Amniotic epithelial cell (primary cell): ENCODE data around the gene COL4A2.

DNA sequence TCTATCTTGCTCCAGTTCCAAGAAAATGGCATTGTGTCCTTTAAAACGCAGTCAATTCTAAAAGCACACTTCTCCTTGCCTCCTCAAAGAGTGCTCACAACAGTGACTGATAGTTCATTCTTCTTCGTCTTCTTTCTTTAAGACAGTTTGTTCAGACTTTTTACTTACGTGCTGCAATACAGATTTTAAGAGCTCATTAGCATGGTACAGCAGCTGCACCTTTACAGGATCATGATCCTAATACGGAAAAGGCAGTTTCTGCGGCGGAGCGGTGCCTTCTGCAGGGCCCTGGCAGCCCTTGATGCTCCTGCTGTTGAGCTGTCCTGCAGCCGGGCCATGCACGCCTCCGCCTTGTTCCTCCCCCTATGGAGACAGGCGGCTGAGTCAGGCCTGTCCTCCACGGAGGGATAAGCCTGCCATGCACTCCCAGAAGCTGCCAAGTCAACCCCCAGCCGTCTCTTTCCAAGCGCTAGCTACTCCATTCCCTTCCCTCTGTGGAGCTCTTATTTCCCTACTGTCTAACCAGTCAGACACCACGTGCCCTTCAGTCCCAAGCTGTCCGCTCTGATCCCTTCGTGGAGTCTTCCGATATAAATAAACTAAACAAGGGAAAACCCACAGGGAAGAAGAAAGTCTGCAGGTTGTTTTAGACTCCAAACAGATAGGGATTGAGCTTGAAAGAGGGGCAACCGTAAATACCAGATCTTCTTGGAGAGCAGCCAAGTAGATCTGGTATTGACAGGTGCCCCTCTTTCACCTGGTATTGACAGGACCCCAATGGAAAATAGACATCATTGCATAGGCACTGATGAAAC is 197.1 kb downstream of the COL4A1 start:
- RRBS = no CpG with 5 or more reads among the region's 19 CpGs

- RRBS = no CpG with 5 or more reads among the region's 22 CpGs
Measured at GRCh38 chr13:110152183-110152693, 154.7 kb downstream of the COL4A1 start.

DNA sequence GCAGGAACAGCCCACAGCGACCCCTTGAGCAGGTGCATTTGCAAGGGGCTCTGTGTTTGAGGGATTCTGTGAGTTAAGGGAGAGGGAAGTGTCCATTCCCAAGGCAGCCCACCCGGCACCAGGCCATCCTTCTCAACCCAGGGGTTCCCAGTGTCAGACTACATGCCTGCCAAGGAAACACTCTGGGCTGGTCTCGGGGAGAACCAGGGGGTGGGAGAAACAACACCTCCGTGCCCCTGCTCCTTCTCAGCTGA is 135.2 kb downstream of the COL4A1 start:
- RRBS = no CpG with 5 or more reads among the region's 4 CpGs

DNA sequence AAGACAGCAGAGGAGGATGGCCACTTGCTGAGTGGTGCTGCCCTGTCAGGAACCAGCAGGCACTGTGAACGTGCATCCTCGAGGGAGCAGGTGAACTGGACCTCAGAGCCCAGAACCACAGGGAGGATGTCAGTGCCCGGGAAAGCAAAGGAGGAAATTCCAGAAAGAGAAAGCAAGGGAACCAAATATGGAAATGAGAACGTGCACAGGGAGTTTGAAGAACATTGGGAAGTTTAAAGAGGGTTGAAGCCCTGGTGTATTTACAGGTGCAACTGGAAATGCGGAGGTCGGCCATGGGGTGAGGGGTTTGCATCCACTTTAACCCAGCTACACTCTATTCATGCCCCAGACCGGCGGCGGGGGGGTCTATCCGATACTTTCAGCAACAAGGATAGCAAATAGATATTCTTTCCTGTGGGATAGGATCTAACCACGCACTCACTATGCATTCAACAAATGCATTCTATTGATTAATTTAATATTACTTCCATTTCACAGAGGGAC is 50.5 kb downstream of the COL4A1 start:
- RRBS = no CpG with 5 or more reads among the region's 11 CpGs

DNA sequence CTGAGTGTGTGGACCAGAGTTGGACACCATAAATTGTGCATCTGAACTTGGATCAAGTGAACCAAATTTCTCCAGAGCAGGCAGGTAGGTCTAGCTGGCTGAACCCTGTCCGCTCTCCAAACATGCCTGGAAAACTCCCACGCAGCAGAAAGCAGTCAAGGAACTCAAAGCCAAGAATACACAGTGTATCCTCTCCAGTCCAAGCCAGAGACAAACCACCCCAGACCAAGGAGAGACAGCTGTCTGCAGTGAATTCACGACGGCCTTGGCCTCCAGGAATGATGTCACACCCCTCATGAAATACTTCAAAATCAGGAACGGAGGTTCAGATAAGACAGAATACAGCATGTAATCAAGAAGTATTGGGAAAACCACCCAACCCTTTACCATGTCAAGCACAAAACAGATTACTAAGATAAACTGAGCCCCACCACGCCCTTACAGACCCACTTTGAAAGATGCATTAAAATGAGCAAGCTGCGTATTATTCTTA is 44.0 kb downstream of the COL4A1 start:
- RRBS = no CpG with 5 or more reads among the region's 7 CpGs

GRCh38 chr13:110279742-110280458 is 27.1 kb downstream of the COL4A1 start:
- RRBS = no CpG with 5 or more reads among the region's 8 CpGs

DNA sequence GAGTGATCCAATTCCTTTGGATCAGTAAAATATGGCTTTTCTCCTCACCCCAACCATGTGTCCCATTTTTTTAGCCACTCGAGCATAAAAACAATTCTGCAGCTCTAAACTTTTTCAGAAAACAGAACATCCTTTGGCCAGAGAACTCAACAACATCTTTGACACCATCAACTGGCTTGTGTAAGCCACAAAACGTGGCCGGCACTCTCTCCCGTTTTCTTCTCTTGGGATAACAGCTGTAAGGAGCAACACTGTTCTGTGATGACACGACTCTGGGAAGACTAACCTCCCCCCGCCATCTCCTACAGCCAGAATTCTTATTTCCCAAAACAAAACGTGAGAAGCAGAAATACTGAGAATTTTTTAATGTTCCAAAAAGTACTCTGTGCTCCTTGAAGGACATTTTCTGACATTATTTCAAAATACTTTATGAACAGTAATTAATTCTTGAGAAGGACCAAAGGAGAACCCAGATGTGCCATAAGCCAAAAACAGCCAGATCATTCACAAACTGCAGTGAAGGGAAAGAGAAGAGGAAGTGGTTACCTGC is 25.9 kb downstream of the COL4A1 start:
- RRBS = no CpG with 5 or more reads among the region's 7 CpGs

GRCh38 chr13:110298448-110299532 is 8.2 kb downstream of the COL4A1 start:
- RRBS = 3% methylated on average over 5 of the region's 40 CpGs

GRCh38 chr13:110306313-110306571 is 715 bp downstream of the COL4A1 start:
- RRBS = no CpG with 5 or more reads among the region's 12 CpGs

GRCh38 chr13:110307220-110308061 is at the start of gene COL4A2:
Gene COL4A2, plus strand, starts transcription at chr13:110307284.
- RRBS = 1% methylated on average over 39 of the region's 93 CpGs

DNA sequence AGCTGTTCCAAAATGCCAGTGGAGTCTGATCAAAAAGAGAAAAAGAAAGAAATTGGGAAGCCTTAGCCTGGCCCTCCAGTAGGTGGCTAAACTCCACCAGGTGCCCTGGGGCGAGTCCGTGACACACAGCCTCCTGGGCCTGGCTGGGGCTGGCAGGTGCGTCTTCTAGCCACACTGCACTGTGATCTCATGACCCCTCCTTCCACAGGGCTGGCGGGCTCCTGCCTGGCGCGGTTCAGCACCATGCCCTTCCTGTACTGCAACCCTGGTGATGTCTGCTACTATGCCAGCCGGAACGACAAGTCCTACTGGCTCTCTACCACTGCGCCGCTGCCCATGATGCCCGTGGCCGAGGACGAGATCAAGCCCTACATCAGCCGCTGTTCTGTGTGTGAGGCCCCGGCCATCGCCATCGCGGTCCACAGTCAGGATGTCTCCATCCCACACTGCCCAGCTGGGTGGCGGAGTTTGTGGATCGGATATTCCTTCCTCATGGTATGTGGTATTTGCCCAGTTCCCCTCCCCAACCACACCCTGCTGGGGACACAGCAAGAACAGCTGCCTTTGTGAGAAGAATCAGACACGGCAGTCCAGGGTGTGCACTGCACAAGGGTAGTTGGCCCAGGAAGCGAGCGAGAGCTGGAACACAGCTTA is 53.7 kb downstream of the RAB20 start:
- RRBS = no CpG with 5 or more reads among the region's 23 CpGs

- RRBS = no CpG with 5 or more reads among the region's 13 CpGs
Measured at GRCh38 chr13:110509987-110510549, 51.5 kb downstream of the RAB20 start.

- RRBS = no CpG with 5 or more reads among the region's 9 CpGs
Measured at GRCh38 chr13:110562853-110563241, 1.3 kb upstream of the RAB20 start.

DNA sequence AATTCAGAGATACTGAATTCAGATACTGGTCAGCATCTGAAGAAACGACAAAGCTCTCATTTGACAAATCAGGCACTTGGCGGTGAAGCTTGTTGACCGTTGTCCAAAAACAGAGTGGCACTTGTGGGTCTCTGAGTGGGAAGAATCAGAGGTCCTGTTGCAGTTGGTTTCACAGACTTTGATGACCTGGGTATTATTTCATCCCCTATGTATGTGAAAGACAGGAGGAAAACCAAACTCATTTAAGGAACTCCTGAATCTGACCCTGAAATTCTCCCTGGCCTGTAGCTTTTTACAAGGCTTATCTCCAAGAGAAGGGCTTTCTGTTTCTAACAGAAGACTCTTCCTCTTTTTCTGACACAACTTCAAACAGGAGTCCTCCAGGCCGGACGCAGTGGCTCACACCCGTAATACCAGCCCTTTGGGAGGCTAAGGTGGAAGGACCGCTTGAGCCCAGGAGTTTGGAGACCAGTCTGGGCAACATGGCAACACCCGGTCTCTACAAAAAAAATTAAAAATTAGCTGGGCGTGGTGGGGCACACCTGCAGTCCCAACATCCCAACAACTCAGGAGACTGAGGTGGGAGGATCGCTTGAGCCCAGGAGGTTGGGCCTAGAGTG is 42.0 kb downstream of the CARS2 start:
- RRBS = no CpG with 5 or more reads among the region's 10 CpGs

DNA sequence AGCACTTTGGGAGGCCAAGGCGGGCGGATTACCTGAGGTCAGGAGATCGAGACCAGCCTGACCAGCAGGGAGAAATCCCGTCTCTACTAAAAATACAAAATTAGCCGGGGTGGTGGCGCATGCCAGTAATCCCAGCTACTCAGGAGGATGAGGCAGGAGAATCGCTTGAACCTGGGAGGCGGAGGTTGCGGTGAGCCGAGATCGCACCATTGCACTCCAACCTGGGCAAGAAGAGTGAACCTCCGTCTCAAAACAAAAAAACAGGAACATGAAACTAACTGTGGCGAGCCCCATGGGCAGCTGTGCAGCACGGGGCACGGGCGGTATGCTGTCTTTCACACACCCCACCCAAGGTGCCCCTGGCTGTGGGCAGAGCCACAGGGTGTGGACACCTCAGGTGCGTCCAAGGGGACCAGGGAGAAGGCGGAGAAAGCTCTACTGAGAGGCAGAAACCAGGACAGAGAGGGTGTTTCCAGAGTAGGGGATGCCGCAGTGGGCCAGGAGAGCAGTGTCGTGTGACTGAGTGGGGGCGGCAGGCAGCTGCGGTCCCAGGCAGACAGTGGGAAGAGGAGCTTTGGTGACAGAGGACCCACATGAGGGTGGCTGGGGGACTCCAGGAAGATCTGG is 29.9 kb downstream of the CARS2 start:
- RRBS = no CpG with 5 or more reads among the region's 22 CpGs

DNA sequence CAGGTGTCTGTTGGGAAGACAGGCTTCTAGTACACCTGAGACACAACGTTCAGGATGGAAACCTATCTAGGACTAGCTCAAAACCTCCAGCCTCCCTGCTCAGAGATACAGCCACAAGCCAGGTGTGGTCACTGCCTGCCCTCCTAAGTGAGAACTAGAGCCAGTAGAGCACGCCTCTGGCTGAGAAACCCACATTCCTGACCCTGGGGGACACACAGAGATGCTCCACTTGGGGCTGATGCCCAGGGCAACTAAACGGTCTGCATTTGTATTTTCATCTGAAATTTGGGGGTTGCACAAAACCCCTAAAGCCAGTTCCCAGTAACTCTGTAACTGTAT is 28.0 kb downstream of the ANKRD10 start:
- RRBS = no CpG with 5 or more reads among the region's 3 CpGs

- RRBS = no CpG with 5 or more reads among the region's 8 CpGs
Measured at GRCh38 chr13:110890442-110891337, 24.2 kb downstream of the ANKRD10 start.

DNA sequence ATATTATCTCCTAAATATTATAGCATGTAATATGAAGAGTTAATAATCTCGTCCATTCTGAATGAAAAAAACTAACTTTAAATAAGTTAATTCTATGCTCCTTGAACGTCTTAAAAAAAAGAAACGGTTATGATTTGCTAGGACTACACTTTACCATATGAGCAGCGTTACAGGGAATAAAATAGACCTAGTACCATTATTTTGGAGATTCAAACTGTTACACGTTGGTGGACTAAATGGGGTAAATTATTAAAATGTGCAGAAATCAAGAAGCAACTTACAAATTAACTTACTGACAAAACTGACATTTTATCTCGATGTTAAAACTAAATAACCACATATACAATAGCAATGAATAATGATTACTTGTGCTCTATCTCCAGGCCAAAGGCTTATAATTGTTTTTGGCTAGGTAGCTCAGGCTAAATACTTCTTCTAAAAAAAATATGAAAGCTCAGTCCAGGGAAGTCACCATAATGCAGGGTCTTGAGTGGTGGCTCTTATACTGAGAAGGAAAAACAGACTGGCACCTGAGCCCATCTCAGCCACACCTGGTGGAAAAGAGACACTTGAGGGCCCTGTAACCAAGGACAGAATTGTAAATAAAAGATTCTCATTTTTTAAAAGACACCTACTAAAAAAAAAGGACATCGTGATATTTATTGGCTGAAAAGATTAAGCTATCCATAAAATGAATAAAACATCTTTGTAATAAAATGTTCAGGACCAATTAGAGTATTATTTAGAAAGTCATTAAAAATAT is 10.9 kb downstream of the ANKRD10 start:
- RRBS = no CpG with 5 or more reads among the region's 7 CpGs

DNA sequence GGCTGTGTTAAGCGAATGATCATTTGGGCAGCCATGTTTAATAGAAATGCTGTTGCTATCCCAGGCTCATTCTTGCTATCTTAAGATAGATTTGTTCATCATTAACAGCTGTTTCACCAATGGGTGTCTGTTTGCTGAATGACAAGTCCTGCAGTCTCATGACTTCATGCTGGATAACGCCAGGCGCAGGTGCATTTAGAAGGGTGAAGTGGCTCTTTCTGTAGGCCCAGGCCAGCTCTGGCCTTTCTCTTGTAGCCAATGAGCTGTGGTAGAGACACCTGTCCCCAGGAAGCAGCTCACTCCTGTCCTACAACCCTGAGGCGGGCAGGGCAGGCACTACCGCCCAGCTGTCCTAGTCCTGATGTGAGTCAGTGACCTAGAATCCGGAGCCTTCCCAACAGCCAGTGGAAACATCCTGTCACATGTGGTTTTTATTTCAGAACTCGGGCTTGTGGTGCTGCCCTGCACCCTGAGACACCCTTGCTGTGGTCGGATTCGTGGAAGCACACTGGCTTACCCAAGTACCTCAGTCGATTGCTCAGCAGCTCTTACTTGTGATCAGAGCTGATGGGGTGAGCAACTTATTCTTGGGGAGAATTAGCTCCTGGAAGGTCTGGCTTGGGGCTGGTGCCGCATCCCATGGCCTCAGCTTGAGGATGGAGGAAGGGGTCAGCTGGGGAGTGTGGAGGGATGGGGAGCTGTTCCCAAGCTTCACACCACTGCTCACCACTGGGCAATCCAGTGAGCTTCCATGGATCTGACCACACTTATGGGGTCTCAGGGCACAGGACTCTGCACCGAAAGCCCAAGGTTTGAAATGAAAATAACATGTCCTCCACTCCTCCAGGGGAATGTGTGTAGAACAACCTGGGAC is 83.6 kb upstream of the ARHGEF7 start:
- RRBS = no CpG with 5 or more reads among the region's 12 CpGs

- RRBS = no CpG with 5 or more reads among the region's 8 CpGs
Measured at GRCh38 chr13:111238394-111238874, 82.0 kb upstream of the TEX29 start.